ENCODE results near the genes SUSD5, STAC and VILL.

- PRO-cap, result no peak
Measured at GRCh38 chr3:33153474-33154133, 39.8 kb downstream of the CRTAP start.

DNA sequence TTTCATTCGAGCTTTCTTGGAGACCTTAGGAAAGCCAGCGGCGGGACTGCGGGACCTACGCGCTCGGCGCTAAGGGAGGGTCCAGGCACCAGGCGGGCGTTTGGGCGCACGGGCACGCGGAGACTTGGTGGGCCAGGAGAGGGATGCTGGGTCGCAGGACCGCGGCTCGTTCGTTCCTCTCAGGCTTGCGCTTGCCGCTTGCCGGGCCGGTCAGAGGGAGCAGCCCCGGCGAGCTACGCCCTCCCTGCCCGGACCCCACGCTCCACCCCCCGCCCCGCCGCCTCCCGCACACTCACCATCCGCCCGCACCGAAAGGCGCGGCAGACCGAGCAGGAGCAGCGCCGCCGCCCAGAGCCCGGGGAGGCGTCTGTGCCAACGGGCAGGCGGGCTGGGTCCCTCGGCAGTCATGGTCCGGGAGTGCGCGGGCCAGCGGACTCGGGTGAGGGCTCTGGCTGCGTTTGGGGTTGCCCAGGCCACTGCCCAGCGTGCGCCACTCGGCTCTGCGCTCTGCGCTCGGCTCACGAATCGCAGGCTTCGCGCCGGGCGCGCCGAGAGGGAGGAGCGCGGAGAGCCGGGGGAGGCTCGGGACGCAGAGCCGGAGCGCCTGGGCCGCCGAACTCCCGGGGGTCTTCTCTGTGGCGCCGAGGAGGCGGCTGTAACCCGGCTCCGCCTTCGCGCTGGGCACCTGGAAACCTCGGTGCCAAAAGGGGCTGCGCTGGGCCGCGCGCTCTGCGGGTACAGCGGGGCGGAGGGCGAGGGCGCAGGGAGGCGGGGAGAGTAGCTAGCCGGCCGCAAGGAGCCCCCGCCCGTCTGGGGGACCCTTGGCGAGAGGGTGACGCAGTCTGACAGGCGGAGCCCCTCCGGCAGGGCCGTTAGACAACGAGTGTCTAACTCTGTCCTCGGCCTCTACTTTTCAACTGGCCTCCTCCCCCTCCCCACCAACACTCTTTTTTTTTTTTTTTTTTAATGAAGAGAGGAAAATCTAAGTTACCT, at the start of gene SUSD5:
TSS of gene SUSD5 (minus strand) at position 421 of the 993 bp plus-strand sequence.
- PRO-cap, result no peak

GRCh38 chr3:33380491-33380895, 59.7 kb downstream of the UBP1 start:
- PRO-cap, result no peak

- PRO-cap, result no peak
Measured at GRCh38 chr3:33389620-33390524, 50.3 kb downstream of the UBP1 start.

DNA sequence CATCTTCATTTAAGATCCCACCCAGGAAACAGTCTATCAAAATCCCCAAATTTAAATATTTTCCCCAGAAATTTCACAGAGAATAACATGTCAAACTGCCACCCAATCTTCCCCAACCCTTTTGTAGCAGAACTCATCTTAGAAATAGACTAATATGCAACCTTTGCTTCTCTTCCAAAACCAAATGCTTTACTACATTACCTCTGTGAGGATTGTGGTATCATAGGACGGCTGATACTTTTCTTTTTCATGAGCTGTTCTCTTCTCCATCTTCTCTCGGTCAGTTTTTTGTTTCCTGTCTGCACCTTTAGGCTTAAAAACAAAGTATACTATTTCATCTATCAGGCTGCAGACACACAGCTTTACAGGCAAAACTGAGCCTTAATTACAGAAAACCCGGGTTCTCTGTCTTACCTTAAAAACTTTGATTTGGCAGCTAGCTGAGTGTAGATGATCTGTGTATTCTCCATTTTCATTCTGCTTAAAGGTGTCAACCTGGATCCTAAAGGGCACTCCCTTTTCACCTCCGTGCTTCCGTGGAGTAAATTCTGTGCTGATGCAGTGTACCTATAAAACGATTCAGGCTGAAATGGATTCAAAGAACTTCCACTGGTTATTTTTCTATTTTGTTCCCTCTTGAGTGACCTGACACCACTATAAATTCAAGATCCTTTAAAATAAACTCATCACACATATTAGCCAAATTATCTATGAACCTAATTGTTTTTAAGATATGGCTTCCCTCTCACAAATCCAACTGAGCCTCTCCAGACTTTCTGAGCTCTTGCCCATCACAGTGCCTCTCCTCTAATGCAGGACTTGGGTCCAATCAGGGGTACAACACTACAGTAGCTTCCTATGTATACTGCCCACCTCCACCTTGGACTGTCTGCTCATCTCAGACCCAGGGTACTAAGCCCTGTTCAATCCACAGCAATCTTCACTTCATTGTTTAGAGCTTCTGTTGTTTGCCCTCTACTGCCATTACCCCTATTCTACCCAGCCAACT, 30.9 kb downstream of the UBP1 start:
- PRO-cap, result no peak

DNA sequence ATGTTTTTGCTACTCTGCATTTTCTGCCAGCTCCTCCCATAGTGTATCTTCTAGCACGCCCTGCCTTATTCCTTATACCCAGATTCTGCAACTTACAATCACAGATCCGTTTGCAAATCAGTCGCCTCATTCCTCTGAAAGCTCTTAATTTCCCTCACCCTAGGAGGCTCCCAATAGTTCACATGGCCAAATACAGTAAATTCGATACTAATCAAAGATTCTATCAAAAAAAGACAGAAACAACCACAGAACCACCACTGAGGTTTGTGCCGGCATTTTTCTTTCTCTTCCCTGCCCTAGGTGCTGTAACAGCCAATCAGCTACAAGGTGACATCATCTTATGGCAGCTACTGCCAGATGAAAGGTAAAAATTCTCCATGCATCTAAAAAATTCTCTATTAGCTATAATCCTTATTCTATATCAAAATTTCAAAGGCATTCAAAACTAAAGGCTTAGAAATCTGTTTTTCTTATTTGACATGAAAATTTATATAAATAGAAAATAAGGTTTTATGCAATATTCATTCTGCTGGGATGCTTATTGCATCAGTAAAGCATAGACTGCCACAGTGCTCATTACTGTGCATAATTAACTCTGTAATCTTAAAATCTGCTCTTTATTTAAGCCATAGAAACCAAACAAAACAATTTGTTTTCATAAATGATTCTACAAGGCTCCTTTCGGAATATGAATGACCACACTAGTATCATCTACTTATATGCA, 72.7 kb downstream of the CLASP2 start:
- PRO-cap, result unidirectional peak, minus-strand start at position 289 of the sequence

DNA sequence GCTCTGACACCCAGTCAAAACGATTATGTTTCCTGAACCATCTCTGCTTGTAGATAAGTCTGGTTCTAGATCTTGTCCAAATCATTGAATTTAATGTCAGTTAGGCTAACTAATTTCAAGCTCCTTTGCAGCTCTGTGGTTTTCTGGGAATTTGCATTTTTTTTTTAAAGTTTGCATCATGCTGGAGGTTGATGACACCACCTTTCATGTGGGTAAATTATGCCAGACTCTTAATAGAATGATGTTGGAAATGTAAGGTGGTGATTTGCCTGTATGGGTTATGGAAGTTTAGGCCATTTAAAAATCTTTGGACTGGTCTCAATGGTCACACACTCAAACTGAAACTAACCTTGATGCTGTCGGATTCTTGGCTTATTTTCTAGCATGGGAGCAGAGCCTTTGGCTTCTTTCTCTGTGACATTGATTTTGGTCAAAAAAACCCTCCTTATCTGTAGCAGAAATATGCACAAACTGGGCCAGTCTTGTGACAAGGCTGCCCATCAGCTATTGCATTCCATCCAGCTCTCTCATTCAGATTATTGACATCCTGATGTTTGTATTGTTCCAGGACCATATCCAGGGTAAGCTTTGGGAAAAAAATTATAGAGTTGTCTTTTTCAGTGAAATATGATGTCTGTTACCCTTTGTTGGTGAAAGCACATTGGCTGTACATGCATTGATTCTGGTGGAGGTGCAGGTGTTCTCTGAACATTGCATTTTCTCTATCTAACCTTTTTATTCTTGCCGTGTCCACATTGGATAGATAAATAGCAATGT, 35.9 kb downstream of the ARPP21 start:
- PRO-cap, result no peak

- PRO-cap, result no peak
Measured at GRCh38 chr3:36379852-36380797, at the start of gene STAC. STAC (plus strand) TSS chr3:36380504.

GRCh38 chr3:36856791-36857949, 87.7 kb downstream of the TRANK1 start:
- PRO-cap, result no peak

- PRO-cap, result no peak
Measured at GRCh38 chr3:37048054-37049006, 55.0 kb downstream of the MLH1 start.

DNA sequence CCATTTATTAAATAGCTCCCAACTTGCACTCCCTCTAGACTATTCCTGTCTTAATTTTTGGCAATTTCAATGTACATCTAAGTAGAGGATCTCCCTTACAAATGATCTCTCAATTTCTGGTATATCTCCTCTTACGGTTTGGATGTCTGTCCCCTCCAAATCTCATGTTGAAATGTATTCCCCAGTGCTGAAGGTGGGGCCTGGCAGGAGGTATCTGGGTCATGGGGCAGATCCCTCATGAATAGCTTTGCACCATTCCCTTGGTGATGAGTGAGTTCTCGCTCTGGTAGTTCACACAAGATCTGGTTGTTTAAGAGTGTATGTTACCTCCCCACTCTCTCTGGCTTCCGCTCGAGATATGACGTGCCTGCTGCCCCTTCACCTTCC, 67.5 kb downstream of the MLH1 start:
- PRO-cap, result no peak

DNA sequence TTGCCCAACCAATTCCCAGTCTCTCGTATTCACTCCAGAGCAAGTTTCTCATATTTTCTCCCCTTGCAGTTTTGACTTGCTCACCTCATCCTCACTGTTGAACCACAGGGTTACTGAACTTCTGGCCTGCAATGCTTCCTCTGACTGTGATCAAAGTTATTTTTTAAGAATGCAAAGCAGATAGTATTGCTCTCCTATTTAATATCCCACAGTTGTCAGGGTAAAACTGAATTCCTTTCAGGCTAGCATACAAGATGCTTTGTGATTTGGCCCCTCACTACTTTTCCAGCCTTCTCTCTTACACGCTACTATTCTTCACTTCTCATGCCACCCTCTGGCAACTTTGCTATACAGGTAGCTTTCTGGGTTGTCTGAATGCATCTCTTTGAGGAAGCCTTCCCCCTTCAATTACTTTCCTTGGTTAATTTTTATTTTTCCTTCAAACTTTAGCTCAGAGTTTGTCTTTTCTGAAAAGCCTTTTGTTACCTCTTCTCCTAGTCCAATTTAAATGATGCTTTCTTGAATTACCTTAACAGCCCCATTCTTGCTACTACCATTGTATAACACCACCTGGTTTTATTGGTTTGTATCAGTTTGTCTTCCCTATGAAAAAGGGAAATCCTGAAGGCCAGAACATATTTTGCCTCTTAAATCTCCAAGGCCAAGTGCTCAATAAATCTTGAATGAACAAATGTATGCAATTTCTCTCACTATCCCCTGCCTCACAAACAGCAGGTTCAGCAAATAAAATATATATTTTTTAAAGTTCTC, 80.7 kb downstream of the LRRFIP2 start:
- PRO-cap, result no peak

DNA sequence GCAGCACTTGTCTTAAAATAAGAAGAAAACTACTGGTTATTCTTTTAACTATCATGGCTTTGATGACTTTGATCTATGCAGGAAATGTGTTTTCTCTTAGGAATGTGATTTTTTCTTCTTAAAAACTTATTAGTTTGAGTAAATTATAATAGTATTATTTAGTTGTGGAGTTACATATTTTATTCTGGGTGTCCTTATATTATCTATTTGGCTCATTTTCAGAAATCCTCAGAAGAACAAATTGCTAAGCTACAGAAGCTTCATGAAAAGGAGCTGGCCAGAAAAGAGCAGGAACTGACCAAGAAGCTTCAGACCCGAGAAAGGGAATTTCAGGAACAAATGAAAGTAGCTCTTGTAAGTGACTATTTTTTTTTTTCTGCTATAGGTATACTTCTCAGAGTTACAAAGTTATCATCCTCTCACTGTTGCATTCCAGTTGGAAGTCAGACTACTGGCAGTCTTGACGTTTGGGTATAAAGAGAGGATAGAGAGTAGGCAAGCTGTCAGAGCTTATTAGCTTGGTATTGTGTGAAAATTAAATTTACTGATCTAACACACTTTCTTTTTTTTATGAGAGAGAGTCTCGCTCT, 75.9 kb downstream of the GOLGA4 start:
- PRO-cap, result no peak

DNA sequence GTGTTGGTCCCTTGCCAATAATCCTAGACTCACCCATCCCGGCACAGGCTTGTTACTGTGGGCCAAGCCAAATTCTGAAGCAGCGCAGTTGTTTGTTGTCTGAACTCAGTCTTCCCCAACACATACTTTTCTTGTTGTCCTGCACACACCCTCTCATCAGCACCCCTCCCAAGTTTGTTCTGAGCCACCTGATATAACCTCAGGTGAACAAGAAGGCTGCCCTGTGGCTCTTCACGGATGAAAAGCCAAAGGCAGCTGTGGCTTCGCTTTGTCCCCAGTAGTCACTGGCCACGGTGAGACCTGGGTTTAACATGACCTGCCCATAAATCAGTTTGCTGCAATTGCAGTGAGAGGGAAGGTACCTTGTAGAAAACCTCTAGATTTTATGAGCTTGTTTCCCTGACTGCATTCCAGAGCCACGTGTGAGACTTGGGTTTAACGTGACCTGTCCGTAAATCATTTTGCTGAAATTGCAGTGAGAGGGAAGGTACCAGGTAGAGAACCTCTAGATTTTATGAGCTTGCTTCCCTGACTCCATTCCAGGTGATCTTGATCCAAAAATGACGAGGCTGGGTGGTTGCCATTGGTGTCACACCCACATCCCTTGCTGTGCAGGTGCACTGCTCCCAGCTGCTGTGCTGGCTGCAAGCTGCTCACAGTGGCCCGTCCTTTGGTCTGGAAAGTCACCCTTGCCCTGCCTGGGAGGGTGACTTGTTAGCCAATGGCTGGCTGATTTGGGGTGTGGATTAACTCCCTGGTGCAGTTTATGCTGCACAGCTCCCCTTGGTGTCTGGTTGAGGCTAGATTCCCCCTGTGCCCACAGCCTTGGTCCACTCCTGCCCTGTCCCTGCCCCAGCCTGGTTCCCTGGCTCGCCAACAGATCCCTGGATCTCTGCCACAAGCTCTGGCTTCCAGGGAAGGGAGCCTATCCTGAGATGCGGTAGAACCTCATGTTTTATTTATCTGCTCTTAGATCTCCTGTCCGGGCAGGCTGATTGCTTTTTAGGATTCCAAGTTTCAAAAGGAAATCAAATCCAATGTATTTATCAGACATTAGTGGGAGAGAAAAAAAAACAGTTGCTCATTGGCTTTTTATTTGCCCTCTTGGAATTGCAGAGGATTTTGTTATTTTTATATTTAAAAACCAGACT, 192.7 kb upstream of the CTDSPL start:
- PRO-cap, result no peak

DNA sequence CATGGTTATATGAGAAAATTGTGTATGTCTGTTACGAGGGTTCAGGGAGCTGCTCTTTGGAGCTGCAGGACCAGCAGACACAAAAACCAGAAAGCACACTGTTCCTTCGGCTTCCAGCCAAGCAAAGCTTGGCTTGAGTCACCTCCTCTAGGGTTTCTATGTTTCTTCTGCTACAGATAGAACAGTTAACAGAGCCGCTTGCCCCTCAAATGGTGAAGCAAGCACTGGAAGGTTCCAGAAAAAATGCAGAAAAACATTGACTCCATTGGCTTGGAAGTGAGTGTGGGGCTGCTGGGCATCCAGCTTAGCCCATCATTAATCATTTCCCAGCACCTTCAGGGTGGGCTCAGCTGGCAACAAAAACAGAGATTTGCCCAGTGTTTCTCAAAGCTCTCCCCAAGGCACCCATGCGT, 49.1 kb upstream of the CTDSPL start:
- PRO-cap, result no peak

- PRO-cap, result no peak
Measured at GRCh38 chr3:37856182-37856776, 5.4 kb upstream of the CTDSPL start.

DNA sequence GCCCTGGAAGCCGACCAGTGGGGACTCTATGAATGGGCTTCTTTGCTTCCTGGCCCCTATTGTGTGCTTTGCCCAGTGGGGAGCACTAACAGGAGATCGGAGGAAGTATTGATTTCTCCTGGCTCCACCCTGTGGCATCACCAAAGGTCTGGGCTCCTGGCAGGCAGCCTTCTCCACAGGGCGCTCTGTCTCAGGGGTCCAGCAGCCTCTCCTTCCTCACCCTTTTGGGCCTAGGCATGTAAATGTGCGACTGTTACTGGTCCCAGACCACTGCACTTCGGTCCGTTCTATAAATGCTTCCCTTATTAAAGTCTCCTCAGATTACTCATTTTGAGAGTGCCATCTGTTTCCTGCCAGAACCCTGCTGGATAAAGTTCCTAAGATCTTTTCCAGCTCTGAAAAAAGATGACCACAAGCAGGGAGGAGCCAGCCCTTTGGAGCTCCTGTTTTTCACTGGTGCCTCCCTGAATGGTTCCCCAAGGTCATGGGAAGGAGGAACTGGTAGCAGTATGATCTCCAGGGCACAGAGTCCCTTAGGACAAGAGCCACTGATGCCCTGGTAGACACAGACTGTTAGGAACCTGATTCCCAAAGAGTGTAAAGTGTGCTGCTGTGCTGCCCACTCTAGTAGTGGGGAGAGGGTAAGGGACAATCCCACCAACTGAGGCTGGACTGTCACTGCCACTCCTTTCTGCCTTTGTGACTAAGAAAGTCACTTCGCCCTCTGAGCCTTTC, 44.6 kb downstream of the CTDSPL start:
- PRO-cap, result no peak

- PRO-cap, result no peak
Measured at GRCh38 chr3:37916167-37916649, 54.5 kb downstream of the CTDSPL start.

DNA sequence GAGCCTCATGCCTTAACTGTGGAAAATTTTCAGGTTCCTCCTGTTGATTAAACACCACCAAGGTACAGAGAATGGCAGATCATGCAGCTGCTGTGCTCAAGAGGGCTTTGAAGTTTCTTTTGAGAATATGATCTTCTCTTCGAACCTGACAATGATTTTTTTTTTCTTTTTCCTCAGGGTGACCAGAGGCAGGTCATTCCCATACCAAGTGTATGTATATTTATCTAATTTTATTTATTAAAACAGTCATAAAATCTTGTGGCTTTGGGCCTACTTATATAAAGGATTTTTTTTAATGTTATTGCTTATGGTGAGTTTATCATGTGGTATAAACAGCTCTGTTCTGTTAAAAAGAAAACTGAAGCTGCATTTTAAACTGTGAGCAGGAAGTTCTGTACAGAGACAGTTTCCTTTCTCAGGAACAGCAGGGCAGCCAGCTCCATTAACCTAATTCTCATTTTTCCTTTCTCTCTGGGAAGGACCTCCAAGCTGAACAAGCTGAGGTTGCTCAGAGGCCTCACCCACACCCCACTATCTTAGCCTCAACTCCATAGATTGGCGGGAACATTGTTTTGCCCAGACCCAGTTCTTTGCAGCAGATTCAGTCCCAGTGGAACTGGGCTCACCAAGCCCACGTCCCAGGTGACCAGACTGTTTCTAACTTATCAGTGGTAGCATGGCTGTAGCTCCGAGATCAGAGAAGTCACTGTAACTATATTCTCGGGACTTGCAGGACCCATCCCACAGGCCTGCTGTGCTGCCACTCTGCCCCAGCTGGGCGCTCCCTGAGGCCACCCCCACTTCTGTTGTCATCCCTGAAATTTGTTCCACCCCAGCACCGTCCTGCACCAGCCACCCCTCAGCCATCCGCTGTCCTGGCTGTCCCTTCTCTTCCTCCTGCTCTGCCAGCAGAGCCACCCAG, 33.4 kb upstream of the VILL start:
- PRO-cap, result no peak

DNA sequence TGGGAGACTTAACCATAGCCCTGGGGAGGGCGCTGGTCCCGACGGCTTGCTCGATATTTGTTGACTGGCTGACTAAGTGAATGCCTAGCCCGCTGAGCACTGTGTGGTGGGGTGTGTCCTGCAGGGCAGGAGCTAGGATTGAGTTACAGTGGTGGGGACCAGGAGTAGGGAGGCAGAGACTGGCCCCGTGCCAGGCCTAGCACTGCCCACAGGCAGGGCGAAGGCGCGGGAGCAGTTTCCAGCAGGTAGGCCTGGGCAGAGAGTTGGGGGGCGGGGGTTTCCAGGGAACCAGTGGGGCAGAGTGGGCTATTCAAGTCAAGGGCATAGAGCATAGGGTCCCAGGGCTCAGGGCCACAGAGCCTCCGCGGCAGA, at the start of gene VILL:
TSS of gene VILL (plus strand) at position 202 of the 372 bp plus-strand sequence.
- PRO-cap, result no peak

Measured in sternocleidomastoid (tissue), 1 donor.